ENCODE data around the genes CGGBP1 and EPHA3.

DNA sequence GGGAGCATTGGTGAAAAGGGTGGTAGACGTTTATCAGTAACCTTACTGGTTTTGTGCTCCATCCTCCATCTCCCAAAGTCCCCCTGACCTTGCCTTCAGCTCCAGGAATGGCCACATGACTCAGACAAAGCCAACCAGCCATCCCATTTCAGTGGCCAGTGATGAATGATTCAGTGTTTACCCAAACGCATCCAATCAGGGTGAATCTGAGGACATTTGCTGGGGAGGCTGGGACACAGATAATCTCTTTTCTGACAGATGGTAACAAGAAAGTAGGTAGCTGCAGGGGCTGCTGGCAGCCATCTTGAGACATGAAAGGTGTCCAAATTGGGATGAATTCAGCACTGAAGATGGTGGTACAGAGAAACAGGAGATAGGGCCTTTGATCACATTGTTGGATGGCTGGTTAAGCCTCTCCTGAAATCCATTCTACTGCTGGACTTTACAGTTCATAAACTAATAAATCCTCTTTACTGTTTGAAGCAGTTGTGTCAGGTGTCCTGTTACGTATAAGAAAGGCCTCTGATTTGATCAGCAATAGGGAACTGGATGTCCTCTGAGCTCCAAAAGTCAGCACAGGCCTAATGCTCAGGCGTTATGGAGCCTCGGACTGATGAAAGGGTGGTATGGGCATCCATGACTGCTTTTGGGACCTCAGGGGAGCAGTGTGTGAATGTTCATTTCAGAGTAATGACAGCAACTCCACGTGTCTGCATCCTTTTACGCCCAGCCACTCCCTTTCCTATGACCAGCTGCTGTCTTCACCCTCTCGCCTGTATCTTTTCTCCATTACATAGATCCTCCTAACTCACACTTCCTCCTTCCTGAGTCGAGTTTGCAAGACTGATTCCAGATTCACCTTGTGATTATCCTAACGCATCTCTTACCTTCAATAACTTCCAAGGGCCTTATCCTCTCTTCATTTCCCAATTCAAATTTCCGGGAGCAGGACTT, 107.9 kb downstream of the SHQ1 start:
- PRO-cap = no peak

- PRO-cap = no peak
Measured at GRCh38 chr3:72753780-72754102, 94.5 kb downstream of the SHQ1 start.

DNA sequence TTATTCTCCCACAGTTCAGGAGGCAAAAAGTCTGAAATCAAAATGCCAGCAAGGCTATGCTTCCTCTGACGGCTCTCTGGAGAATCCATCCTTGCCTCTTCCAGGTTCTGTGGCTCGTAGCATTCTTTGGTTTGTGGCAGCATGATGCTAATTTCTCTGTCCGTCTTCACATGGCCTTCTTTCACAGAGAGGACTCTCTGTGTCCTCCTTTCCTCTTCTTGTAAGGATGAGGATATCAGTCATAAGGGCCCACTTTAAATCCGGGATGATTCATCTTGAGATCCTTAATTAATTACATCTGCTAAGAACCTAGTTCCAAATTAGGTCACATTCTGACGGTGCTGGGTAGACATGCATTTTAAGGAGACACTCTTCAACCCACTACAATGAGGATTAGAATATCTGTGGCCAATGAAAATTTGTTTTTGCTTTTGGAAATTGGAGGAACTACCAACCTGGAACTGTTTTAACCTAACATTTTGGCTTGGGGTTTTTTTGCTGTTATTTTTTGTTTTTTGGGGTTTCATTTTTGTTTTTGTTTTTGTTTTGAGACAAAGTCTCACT, 15.6 kb upstream of the GXYLT2 start:
- PRO-cap = no peak

DNA sequence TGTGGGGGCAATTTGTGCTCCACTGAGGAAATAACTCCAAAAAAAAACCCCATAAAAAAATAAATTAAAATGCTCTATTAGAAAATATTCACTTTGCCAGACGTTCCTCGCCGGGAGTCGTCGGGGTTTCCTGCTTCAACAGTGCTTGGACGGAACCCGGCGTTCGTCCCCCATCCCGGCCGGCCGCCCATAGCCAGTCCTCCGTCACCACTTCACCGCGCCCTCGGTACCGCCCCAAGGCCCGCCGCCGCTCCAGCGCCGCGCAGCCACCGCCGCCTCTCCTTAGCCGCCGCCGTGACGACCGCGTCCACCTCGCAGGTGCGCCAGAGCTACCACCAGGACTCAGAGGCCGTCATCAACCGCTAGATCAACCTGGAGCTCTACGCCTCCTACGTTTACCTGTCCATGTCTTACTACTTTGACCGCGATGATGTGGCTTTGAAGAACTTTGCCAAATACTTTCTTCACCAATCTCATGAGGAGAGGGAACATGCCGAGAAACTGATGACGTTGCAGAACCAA, 41.0 kb downstream of the GXYLT2 start:
- PRO-cap = no peak

- PRO-cap = no peak
Measured at GRCh38 chr3:73405554-73406415, 219.0 kb downstream of the PDZRN3 start.

GRCh38 chr3:73433596-73434234, 191.0 kb downstream of the PDZRN3 start:
- PRO-cap = no peak

DNA sequence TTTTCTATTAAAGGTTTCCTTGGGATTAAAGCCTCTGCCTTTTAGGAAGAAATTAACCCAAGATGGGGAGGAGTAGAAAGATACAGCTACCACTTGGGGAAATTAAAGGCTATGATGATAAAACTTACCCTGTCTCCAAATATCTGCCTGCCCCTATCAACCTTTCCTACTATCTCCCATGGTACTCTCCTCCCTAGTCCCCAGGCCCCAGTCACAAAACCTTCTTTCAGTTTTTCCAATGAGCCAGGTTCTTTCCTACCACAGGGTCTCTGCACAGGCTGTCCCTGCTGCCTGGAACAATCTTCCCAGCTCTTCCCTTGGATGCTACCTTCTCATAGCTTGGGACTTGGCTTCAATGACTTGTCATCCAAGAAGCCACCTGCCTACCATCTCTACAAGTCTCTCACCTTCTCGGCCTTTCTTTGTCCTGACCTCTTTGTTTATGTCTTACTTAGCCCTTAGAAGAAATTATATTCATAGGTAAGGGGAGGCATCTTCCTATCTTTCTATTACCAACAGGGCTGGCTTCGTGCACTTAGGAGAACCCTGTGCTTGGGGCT, 136.5 kb downstream of the PDZRN3 start:
- PRO-cap = no peak

DNA sequence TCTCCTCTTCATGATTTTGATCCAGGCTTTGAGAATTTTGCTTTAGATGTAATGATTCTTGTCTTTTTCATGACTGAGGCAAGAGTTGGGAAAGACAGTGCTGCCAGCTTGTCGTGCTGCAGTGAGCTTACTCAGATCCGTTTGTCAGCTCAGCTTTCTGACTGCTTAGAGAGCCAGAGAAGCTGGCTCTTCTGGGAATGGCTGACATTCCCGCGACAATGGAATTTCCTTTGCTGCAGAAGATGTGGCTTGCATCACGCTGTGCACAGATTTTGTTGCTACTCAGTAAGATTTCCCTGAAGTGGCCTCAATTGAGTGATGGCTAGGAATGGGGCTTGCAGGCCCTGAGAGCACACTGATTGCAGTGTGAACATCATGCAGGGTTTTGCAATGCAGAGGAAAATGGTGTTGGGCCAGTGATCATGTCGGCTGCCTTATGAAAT, 102.3 kb upstream of the PDZRN3 start:
- PRO-cap = no peak

DNA sequence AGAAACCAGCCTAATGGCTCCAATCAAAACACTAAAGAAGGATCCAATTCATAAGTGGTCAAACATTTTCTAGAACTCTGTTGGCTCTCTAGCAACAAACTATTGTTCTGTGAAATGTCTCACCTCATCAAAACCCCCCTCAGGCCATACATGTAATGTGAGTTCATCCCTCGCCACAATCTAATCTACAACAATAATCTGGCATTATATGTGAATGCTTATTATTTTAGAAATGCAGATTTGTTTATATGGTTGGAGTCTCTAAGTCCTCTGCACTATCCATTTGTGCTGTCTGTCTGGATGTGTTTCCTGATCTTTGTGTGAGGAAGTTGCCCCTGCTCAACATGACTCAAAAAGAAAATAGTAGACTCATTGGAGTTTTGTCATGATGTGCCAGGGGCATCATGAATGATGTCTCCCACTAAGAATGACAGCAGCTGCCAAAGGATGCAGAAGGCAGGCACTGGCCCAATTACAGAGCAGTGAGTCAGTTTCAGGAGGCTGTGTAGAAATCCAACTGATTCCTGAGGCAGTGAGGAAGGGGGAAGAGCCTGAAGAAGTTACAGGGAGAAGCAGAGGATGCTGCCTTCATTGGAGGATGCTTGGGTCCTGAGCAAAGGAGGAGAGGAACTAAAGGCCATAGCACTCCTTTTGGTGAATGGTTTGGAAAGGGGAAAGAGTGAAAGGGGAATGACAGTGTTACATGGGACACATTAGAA, 161.7 kb upstream of the PDZRN3 start:
- PRO-cap = no peak

DNA sequence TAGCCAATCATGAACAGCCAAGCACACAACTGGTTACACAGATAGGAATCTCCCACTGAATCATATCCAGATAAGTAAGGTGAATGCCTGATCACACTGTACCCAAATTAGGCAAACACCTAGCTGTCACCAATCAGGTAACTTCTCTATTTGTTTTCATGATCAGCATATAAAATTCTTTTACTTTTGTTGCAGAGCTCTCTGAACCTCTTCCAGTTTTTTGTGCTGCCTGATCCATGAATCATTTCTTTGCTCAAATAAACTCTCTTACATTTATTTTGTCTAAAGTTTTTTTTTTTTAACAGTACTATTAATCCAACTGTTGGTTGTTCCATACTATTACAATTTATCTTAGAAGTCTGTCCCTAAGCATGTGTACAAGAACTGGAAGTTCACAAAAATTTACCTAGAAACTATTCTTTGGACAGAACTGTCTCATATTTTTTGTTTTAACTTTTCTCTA, 205.2 kb downstream of the CNTN3 start:
- PRO-cap = no peak

DNA sequence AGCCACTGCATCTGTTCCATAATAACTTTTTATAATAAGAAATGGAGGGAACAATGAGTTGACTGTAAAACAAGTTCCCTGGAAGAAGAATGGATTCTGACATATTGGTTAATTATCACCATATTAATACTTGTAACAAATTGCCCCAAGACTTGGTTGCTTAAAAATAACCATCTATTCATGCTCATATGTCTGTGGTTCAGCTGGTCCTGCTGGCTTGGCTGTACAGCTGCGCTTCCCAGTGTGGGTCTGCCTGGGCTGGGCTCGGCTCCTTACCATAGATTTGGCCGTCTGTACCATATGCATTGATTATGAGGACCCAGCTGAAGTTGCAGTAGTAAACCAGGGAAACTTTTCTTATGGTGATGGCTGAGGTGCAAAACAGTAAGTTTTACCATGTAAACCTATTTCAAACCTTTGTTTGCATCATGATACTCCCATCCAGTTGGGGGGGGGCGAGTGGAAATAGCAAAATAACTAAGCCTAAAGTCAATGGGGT, 15.3 kb upstream of the CNTN3 start:
- PRO-cap = unidirectional peak, plus-strand start at position 211 of the sequence

- PRO-cap = no peak
Measured at GRCh38 chr3:78068152-78068414, 1028.2 kb downstream of the ROBO2 start.

- PRO-cap = no peak
Measured at GRCh38 chr3:80994856-80995197, 766.6 kb downstream of the GBE1 start.

DNA sequence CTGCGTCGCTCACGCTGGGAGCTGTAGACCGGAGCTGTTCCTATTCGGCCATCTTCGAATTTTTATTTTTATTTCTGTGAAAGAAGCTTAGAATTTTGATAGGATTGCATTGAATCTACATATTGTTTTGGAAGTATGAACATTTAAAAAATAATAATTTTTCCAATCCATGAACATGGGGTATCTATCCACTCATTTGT, 704.2 kb downstream of the GBE1 start:
- PRO-cap = no peak

- PRO-cap = no peak
Measured at GRCh38 chr3:81732873-81733486, 28.5 kb downstream of the GBE1 start.

GRCh38 chr3:81764499-81764982, 3.1 kb upstream of the GBE1 start:
- PRO-cap = no peak

DNA sequence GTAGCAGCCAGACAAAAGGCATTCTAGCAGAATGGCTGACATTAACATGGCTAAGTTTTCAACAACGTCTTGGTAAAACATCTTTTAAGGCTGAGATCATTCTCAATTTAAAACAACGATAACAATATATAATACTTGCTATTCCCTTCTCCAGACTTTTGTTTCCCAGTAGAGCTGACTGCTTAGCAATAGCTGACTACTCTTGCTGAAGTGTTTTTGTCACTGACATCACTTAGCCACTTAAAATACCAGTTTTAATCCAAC, 28.6 kb upstream of the GBE1 start:
- PRO-cap = no peak

DNA sequence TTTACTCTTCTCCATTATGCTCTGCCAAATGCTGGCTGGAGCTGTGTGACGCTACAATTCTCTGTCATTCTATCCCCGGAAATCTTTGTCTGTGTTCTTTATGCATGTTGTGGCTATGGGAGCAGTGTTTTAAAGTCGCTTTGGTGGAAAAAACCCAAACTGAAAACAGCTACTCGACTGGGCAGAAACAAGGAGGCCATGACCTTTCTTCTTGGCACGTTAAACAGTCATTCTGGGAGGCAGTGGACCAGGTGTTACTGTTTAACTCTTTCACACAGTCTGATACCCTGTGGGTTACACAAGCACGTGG, 55.4 kb upstream of the GBE1 start:
- PRO-cap = no peak

- PRO-cap = bidirectional peak, plus-strand start at chr3:88058735, minus-strand start at chr3:88058699; bidirectional peak, plus-strand start at chr3:88059237, minus-strand start at chr3:88058976
Measured at GRCh38 chr3:88058310-88059116, at the start of gene CGGBP1. Gene CGGBP1, minus strand, starts transcription at chr3:88059005.

DNA sequence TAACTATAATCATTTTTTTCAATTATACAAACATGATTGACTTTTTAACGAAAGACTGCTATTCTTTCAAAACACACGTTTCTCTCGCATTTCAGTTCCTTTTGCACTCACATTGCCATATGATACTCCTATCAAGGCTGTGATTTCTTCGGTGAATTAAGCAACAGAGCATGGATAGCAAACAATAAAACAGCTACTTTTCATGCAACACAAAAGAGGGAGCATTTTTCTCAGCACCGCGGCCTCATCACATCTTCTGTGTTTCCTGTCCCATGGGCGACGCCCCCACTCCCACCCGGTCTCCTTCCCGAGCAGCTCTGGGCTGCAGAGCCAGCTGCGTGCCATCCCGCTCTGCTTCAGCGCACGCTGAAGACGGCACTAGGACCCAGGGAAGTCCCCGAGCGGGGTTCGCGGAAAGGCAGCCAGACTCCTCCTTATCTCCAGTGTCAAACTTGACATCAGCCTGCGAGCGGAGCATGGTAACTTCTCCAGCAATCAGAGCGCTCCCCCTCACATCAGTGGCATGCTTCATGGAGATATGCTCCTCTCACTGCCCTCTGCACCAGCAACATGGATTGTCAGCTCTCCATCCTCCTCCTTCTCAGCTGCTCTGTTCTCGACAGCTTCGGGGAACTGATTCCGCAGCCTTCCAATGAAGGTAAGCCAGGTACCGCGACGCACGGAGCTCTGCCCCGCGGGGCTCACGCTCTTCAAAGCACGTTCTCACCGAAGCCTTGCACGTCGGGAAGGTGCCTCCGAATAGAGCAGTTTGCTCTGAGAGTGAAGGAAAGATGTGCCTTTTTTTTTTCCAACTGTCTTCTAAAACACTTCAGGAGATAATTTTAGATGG, at the start of gene EPHA3:
Gene EPHA3, plus strand, starts transcription at position 443 of the 850 bp plus-strand sequence.
- PRO-cap = no peak